LHCN-M2 (cell line): Measurements from ENCODE around the genes GAB2, NARS2 and TENM4.

DNA sequence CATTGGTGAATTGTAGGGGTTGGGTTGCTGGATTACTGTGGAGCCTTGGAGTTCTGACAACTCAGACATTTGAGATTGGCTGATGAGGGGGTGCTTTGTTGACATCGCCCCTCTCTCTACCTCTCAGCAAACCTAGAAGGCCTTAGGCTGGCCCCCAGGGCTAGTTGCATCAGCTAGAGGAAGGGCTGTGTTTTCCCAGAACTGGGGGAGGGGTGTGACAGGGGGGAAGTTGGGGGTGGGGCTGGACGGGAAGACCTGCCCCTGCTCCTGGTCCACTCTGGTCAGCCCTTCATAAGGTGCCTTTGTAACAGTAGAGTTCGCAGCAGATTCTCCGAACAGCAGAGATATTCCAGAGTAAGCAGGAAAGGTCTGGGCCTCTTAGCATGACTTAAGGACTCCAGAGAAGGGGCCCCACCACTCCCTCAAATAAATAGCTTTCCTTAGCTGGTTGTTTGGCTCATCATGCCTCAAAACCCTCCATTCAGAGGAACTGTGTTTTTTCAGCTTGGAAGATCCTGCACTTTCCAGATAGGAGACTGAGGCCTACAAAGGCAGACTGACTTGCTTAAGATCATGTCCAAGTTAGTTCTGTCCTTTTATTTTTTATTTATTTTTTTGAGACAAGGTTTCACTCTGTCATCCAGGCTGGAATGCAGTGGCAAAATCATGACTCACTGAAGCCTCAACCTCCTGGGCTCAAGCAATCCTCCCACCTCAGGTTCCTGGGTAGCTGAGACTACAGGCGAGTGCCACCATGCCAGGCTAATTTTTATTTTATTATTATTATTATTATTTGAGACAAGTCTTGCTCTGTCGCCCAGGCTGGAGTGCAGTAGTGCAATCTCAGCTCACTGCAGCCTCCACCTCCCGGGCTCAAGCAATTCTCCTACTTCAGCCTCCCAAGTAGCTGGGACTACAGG is 12.3 kb upstream of the THRSP start:
- RAMPAGE, long total RNA: no peak

DNA sequence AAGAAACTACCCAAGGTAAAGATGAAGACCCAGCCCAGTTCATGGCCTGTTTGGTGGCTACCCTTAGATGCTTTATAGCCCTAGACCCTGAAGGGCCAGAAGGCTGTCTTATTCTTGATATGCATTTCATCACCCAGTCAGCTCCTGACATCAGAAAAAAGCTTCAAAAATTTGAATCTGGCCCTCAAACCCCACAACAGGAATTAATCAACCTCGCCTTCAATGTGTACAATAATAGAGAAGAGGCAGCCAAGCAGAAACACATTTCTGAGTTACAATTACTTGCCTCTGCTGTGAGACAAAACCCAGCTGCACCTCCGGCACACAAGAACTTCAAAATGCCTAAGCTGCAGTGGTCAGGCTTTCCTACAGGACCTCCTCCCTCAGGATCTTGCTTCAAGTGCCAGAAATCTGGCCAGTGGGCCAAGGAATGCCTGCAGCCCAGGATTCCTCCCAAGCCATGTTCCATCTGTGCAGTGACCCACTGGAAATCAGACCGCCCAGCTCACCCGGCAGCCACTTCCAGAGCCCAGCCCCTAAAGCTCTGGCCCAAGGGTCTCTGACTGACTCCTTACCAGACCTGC is 3.3 kb upstream of the NDUFC2 start:
- RAMPAGE, long total RNA: no peak

DNA sequence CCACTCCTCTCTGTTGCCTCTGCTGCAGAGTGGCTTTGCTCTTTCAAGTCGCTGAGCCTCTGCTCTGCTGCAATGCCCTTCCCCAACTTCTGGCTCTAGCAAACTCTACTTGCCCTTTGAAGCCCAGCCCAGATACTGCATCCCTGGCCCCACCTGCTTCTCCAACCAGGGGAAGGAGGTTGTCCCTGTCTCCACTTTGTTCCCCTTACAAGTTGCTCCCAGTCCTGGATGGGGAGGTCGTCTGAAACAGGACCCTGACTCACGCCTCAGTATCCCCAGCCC is 19.3 kb upstream of the ALG8 start:
- RAMPAGE, long total RNA: no peak

DNA sequence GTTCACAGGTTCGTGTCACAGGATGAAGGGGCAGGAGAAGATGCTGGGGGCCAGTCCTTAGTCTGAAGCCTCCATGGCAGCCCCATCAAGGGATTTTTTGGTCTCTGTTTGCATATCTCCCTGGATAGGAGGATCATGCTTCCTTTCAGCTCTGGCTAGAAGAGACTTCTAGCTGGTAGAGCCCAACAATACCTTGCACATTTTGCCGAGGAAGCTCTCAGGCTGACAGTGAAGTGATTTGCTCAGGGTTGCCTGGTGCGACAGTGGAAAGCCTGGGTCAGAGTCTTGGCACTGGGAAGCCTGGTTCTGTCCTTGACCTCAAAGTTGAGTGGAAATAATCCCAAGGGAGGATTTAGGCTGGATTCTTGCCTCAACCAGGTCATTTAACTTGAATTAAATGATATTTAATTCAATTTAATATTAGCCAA is 24.3 kb upstream of the ALG8 start:
- RAMPAGE, long total RNA: no peak

DNA sequence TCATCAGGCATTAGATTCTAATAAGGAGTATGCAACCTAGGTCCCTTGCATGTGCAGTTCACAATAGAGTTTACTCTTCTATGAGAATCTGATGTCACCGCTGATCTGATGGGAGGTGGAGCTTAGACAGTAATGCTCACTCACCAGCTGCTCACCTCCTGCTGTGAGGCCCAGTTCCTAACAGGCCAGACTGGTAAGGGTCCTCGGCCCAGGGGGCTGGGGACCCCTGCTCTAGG is 107.2 kb downstream of the USP35 start:
- RAMPAGE, long total RNA: no peak

GRCh38 chr11:78365007-78366011 is 52.3 kb downstream of the GAB2 start:
- RAMPAGE, long total RNA: no peak

DNA sequence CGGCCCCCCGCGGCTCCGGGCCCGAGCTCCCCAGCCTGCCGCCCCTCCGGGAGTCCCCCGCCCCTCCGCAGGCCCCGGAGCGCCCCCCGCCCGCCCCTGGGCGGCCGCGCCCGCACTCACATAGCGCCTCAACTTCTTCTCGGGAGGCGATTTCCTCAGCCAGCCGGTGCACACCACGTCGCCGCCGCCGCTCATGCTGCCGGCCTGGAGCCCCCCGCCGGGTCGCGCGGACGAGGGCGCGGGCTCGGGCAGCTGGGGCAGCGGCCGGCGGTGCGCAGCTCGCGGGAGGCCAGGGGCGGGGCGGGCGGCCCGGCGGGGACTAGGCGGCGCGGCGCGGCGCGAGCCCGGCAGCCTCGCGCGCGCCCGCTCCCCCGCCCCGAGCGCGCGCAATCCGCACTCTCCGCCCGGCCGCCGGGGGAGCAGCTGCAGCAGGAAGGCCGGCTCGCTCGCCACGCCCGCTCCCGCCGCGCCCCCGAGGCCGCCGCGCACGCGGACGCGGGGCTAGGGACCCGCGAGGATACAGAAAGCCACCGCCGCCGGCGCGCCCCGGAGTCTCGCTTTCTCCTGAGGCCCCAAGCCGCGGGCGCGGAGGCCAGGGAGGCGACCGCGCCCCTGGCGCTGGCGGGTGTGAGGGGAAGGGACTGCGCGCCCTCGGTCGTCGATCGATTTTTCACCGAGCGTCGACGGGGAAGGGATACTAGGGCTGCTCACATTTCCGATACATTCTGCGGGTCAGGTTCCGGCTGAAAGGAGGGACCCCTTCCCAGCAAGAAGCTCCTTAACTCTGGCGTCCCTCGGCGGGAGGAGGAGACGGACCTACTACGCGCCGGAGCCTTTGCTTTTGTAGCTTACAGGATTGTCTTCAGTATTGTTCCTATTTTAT is at the start of gene GAB2:
Gene GAB2 (minus strand): TSS at position 295 of the 883 bp plus-strand sequence.
- RAMPAGE, long total RNA: no peak

DNA sequence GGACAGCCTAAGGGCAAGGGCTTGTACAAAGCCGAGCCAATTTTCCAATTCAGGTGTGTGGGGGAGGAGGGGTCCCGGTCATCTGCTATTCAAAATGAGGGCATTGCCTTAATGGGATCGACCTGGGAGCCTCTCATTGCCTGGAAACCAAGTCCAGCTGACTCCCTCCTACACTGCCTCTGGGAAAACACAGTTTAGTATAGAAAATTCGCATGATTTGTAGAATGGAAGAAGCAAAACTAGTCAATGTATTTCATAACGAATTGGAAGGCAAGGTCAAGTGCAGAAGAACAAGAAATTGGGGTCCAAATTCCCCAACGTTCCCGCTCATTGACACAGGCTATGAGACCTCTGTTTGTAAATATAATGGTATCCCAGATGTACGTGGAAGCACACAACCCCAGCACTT is 793 bp upstream of the GAB2 start:
- RAMPAGE, long total RNA: no peak

- RAMPAGE, long total RNA: no peak
These were observed 12.0 kb upstream of the GAB2 start for GRCh38 chr11:78429519-78430149.

DNA sequence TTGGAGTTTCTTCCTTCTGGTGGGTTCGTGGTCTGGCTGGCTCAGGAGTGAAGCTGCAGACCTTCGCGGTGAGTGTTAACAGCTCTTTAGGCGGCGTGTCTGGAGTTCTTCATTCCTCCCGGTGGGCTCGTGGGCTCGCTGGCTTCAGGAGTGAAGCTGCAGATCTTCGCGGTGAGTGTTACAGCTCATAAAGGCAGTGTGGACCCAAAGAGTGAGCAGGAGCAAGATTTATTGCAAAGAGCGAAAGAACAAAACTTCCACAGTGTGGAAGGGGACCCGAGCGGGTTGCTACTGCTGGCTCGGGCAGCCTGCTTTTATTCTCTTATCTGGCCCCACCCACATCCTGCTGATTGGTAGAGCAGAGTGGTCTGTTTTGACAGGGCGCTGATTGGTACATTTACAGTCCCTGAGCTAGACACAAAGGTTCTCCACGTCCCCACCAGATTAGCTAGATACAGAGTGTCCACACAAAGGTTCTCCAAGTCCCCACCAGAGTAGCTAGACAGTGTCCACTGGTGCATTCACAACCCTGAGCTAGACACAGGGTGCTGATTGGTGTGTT is 46.5 kb upstream of the GAB2 start:
- RAMPAGE, long total RNA: no peak

DNA sequence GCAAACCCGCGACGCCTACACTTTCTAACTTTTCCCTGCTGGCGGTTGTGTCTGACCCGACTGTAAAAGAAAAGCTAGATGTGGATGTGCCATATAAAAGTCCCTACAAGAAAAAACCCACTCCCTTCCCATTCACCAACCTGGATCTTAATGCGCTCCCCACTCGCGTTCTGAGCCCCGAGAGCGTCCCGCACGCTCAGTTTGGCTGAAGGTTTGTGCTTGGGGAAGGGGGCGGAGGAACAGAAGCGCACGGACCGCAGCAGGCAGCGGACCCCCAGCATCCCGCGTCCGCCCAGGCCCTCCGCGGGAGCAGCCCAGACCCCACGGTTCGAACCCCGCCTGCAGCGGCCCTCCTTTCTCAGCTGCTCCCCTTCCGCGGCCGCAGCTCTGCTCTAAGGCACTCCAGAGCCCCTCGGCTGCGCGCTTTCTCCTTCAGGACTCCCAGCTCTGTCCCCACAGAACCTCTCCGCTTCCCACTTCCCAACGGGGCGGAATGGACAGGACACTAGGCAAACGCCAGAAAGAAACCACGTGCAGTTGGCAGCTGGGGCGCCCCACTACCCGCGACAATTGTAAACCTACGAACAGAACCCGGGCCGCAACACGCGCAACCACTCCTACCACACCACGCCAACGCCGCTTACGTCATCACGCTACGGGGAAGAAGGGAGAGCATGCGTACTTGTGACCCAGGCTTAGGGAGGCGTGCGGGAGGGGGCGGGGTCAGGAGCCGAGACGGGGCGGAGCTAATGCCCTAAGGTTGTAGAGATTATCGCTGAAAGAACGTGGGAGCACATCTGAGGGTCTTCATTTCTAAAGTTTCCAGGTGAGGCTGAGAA is at the start of gene NARS2:
Gene NARS2 (minus strand): TSS at position 657 of the 839 bp plus-strand sequence.
- RAMPAGE, long total RNA: no peak

- RAMPAGE, long total RNA: no peak
These were observed 159.7 kb upstream of the NARS2 start for GRCh38 chr11:78734372-78734752.

DNA sequence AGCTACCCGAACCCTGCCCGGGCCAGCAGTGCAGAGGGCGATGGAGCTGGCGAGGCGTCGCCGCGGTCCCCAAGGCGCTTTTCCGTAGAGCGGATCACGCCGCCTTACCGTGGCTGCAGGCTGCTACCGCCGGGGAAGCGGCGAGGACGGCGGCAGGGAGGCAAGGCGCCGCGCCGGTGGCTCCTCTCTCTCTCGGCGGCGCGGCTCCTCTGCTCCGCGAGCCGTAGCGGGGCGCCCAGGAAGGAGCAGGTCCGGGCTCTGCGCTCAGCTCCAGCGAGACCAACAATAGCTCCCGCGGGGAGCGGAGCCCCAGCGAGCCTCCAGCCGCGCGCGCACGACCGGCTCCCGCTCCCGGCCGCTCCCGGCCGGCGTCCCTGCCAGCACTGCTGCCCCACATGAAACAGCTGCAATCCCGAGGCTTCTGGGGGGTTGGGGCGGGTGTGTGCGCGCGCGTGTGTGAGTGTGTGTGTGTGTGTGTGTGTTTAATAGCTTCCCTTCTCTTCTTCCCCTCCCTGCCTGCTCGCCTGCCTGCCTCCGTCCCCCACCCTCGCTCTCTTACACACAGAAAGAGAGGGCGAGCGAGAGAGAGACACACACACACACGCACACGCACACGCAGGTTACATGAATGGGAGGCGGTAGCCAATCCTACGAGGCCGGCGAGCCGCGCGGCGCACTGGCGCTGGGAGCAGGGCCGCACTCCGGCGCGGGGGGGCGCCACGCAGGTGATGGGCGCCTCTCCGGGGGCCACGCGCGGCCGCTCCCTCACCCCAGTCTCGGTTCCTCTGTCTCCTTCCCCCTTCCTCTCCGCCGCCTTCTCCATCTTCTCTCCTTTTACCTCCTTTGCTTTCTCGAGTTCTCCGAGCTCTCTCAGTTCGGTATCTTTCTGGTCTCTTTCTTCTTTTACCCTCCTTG is at the start of gene TENM4:
Gene TENM4 (minus strand): TSS at position 630 of the 915 bp plus-strand sequence.
- RAMPAGE, long total RNA: no peak

DNA sequence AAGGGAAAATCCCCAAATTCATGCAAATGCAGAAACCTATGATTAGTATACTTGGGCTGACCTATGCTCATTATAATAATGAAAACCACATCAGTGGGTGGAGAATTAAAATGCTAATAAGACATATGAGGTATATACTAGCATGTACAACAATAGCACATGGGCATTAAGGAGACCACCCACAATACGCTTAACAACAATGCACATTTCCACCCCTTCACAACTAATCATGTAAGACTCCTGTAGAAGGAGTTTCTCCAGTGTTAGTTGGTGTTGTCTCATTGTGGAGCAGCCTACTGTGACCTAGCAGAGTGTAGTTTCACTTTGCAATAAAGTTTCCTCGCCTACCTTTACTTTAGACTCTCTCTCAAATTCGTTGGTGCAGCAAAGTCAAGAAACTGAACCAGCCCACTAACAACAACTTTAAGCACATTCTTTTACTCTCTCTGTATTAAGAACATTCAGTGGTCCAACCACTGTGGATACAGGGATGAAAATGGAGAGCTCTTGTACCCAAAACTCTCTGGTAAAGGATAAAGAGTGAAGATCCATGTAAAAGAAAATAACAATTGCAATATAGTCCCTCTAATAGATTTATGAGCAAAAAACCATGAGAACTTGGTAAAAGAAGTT is 863.6 kb downstream of the FAM181B start:
- RAMPAGE, long total RNA: no peak

DNA sequence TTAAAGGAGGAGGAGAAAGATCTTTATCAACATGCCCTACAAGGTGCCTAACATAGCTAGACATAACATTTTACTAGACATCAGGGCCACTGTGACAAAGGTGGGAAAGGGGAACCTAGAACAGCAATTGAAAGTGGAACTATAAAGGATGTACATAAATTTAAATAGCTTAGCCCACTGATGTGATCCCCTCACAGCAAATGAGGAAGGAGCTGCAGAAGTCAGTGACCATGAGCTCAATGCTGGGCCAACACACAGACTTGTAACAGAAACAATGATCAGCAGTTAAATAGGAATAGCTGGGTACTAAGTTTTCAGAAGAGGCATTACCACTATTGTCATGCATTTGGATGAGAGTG is 4.5 kb downstream of the PRCP start:
- RAMPAGE, long total RNA: no peak

DNA sequence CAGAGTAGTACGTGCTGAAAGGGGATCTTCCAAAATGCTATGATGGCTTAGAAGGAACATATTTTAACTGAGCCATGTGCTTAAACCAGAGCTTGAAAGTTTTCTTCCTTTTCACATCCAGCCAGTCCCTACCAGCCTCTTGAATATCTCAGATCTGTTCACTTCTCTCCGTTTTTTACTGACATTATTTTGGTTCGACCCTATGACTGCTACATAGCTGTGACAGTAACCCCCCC is 539 bp downstream of the DDIAS start:
- RAMPAGE, long total RNA: no peak

DNA sequence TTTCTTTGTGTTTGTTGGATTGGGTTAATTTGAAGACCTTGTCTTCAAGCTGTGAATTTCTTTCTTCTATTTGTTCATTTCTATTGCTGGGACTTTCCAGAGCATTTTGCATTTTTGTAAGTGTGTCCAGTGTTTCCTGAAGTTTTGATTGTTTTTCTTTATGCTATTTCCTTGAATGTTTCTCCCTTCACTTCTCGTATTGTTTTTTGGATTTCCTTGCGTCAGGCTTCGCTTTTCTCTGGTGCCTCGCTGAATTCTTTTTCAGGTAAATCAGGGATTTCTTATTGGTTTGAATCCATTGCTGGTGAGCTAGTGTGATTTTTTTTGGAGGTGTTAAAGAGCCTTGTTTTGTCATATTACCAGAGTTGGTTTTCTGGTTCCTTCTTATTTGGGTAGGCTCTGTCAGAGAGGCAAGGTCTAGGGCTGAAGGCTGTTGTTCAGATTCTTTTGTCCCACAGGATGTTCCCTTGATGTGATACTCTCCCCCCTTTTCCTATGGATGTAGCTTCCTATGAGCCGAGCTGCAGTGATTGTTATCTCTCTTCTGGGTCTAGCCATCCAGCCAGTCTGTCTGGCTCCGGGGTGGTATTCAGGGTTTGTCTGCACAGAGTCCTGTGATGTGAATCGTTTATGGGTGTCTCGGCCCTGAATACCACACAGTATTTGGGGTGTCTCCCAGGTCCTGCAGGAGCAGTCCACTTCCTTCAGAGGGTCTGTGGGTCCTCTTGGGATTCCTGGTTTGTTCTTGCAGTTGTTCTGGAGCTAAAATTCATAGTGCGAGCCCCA is 21.1 kb downstream of the DDIAS start:
- RAMPAGE, long total RNA: no peak

DNA sequence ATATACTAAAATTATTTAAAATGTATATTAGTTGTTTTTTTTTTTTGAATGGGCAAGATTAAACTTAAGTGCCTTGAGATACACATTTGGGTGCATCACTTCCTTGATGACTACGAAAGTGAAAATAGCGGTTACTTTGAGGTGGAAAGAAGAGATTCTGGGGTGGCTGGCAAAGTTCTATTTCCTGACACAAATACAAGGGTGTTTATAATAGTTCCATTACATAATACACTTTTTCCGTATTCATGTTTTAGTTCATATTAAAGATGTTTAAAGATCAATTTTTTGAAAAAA is 58.4 kb downstream of the DDIAS start:
- RAMPAGE, long total RNA: no peak

GRCh38 chr11:83071956-83072796 is 479 bp upstream of the RAB30 start:
- RAMPAGE, long total RNA: no peak

- RAMPAGE, long total RNA: no peak
These were observed 7.7 kb upstream of the RAB30 start for GRCh38 chr11:83079161-83080116.